CD14-positive monocyte (primary cell): ENCODE results near the gene CR1L.

DNA sequence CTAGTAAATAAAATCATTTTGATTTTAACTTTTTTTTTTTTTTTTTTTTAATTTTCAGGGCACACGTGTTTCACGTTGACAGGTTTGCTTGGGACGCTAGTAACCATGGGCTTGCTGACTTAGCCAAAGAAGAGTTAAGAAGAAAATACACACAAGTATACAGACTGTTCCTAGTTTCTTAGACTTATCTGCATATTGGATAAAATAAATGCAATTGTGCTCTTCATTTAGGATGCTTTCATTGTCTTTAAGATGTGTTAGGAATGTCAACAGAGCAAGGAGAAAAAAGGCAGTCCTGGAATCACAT, 38.0 kb downstream of the CD55 start:
- CAGE, long polyA plus RNA = start-site peak on the minus strand centred at position 123 of the sequence, 116 bp wide, 6 and 26 reads in 2 replicates

DNA sequence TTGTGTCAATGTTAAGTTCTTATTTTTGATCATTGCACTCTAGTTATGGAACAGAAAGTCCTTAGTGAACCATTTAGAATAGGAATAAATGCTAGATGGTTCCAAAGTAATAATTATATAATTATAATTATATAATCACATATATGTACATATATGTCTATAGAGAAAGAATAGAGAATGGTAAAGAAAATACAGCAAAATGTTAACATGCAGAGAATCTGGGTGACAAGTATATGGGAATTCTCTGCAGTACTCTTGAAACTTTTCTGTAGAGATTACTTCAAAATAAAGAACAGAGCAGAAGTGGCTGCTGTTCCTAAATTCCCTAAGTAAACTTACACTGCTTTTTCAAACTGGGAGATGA, 577 bp upstream of the CR2 start:
- CAGE, long polyA plus RNA = no peak

- CAGE, long polyA plus RNA = no peak
These were observed at the start of gene CR1L for GRCh38 chr1:207644635-207645664. Gene CR1L (plus strand): TSS chr1:207645133.

GRCh38 chr1:207826291-207827392, 74.8 kb downstream of the CD46 start:
- CAGE, long polyA plus RNA = no peak

DNA sequence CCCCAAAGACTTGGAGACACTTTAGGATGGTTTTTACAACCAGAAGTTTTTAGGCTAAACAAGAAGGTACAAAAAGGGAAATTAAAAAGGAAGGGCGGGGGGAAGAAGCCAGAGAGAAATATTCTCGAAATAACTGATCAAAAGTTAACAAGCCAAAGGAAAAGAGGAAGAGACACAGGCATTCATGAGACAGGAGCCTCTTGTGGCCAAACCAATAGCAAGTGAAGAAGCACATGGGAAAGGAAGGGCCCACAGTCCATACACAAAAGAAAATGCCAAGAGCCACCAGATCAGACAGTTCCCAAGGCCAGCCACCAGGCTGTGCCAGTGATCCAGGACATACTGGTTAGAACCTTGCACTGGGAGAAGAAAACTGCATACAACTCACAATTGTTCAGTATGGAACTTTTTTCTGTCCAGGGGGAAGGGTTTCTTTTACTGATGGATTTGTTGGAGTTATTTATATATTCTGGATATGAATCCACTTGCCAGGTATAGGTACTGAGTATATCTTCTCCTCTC, 76.7 kb downstream of the CD46 start:
- CAGE, long polyA plus RNA = no peak

DNA sequence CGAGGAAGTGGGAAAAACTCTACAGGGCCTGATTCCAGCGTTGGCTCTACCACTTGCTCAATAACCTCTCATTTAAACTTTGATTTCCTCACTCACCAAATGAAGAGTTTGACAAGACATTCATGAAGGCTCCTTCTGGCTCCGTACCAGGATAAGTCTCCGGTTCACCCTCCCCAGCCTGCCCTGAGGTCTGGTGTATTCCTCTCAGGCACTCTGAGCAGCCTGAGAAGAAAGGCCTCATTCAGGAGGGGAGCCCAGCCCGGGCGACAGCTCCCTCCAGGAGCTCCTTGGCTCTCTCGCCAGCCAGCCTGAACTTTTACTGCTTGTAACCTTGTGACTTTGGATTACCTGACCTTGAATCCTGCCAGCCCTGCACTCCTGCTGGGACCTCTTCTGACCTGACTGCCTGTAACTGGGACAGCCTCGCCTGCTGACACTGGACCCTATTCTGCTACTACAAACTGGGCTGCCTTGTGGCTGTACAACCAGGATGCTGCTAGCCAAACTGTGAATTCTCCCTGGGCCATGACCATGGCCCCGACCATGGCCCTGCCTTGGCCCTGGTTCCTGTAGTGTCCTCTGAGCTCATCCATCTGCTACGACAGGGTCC, 65.8 kb downstream of the CD34 start:
- CAGE, long polyA plus RNA = no peak

DNA sequence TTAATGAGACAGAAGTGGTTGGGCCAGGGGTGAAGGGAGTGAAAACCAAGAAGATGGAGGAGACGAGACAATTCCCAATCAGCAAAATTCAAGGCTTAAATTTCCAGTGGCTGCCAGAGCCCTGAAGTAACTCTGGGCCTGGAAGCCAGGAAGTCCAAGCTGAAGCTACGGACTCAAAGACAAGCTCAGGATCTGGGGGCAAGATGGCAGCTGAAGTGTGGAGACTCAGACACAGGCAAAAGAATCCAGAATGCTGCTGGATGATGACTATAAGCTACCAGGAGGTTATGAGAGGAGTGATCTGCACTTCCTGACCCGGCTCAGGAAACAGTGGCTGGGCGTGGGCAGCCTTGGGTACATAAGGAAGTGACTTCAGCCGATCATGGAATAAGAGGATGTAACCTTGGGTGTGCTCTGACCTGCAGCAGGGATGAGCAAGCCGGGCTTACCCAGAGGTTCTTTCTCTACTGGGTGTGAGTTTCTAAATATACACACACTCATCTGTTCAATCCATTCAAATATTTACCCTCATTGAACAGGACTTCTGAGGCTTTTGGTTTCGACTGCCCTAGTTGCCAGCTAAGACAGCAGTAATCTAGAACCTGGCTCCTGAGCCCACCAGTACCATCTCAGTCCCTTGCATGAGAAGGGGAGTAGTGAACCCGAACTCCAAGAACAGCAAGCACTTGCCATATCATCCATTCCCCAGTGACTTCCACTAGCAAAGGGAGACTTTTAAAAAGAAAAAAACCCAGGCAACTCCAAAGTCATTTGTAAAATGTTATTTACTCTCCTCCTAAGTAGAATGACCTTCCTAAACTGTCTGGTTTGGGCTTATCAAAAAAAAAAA, 62.6 kb downstream of the CD34 start:
- CAGE, long polyA plus RNA = no peak

- CAGE, long polyA plus RNA = no peak
These were observed 1.3 kb downstream of the CD34 start for GRCh38 chr1:207909615-207910110.

- CAGE, long polyA plus RNA = no peak
These were observed 51.7 kb upstream of the CD34 start for GRCh38 chr1:207962420-207963246.

GRCh38 chr1:208043578-208044362, 132.8 kb upstream of the CD34 start:
- CAGE, long polyA plus RNA = no peak

- CAGE, long polyA plus RNA = no peak
These were observed 37.7 kb downstream of the PLXNA2 start for GRCh38 chr1:208206315-208206960.

DNA sequence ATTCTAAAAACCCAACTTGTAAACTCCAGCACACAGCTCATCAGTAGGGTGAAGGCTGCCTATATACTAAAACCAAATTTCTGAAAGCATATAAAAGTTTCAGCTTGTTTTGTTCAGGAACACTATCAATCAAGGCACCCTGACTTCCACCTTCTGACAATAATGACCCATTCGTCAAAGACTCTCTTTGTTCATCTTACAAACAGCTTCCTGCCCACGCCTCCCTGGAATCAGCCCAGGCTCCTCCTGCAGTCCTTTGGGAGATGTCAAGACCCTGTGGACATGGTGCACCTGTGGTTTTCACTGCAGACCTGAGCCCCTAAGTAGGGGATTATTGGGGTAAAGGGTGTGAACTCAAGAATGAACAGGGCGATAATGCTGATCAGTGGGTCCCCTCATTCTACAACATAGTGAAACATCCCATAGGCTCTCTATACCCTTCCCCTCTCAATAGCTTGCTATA, 178.9 kb upstream of the CAMK1G start:
- CAGE, long polyA plus RNA = no peak

DNA sequence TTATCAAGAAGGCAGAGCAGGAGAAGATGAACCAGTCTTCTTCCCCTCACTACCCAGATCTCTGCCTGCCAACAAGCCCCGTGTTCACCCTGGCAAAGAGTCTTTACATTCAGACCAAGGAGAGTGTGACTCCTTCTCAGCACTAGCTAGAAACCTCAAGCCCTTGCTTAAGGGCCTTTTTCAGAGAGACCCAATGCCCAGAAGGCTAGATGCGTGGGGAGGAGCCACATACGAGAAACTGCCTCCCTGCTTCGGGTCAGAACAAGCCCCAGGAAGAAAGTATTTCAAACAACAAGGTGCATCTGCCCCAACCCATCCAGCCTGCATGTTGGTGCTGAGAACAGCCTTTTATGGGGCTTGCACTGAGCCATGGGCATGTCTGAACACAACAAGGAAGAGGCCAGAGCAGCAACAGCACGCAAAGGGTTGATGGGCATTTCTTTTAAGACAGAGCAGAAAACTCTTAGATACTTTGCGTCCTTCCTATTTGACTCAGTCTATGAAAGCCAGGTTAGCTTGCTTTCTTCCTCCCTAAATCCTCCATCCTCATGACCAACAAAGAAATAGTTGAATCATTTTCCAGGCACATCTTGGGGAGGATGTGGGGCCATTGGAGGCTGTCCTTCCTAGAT, 152.6 kb upstream of the CAMK1G start:
- CAGE, long polyA plus RNA = no peak

GRCh38 chr1:209768089-209768873, 12.4 kb downstream of the TRAF3IP3 start:
- CAGE, long polyA plus RNA = start-site peak on the plus strand at chr1:209768428-209768607, 605 and 650 reads in 2 replicates

GRCh38 chr1:209801798-209802633, 3.9 kb downstream of the IRF6 start:
- CAGE, long polyA plus RNA = no peak

- CAGE, long polyA plus RNA = no peak
These were observed 3.0 kb downstream of the UTP25 start for GRCh38 chr1:209830665-209831270.

DNA sequence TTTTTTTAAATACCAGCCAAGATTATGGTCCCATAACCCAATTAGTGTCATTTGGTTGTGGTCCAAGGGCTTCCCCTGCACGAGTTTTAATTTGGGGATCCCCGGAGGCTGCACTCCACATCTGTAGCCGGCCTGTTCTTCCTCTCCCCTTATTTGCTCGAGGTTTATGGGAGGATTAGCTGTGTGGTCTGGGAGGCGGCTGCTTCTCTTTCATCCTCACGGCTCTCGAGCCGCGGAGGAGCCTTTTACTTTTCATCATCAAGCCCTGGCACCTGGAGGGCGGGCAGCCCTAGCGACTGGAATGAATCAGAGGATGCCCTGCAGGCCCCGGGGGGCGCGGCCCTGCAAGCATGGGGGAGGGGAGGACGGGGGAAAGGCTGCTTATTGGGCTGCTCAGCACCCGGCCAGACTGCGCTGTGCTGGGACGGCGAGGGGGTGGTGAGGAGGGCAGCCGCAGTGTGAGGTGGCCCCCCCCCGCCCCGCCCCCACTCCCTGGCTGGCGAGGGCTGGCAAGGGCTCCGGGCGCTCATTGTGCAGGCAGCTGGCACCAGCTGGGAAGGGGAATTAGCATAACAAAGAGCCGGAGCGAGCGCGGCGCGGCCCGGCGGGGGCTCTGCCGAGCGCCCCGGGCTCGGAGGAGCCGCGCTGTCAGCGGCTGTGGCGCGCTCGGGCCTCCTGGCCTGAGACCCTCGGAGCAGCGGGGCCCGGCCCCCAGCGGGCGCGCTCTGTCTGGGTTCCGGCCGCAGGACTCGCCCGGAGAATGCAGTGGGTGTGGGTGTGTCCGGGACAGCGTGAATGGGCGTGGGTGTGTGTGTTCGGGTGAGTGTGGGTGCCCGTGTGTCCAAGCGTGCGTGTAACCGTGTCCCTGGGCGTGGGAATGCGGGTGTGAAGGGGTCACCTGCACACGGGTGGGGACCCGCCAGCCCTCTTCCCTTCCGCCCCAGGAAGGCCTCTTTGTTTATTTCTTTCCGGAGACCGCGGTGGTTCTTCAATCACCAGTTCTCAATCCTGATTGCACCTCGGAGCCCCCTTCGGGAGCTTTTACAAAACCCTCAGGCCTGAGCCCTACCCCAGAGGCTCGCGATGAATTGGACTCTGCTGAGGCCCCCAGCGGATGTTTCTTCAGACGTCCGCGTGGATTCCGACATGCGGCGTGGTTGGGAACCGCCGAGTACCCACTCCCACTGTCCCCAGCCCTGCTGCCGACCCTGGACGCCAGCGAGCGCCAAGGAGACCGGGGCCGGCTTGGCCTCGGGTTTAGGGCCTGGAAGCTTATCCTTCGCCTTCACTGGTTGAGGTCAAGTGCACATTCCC, 18.9 kb downstream of the SERTAD4 start:
- CAGE, long polyA plus RNA = no peak

DNA sequence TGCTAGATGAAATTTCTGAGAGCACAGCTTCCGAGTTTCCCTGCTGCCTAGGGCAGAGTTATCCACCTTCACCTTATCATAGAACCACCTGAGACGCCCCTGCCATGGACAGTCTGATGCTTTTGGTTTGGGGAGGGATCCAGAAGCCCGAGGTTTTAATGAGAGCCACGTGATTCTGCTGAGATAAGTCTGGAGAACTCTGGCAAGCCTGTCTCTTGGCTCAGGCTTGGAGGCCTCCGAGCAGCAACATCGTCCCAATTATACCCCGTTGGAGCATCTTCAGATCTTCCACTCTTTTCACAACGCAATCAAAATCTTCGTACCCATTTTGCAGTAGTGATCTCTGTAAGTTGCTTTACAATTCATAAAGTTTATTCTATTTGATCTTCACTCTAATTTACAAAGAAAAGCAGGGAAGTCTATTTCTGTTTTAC, 645 bp upstream of the HHAT start:
- CAGE, long polyA plus RNA = no peak

DNA sequence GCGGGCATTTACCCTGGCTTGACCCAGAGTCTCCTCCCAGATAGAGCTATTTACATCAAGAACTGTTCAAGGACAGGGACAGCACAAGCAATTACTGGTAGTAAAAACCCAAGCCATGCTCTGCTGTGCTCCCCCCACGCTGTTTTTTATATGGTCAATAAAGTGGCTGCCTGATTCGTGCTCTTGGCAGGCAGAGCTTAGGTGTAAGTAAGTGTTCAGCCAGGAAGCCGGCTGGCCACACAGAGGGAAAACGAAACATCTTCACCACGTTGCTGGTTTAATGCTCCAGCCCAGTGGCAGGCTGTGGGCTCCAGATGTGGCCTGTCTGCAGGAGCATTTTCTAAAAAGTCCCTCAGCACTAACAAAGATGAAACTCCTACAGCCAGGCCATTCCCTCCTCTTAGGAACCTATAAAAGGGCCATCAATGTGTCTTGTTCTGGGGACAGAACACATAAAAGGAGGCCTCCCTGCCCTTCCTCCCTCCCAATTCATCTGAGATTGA, 378.7 kb downstream of the HHAT start:
- CAGE, long polyA plus RNA = no peak

GRCh38 chr1:210987914-210988325, 146.0 kb downstream of the KCNH1 start:
- CAGE, long polyA plus RNA = no peak